ENCODE data around the gene TEX51.

DNA sequence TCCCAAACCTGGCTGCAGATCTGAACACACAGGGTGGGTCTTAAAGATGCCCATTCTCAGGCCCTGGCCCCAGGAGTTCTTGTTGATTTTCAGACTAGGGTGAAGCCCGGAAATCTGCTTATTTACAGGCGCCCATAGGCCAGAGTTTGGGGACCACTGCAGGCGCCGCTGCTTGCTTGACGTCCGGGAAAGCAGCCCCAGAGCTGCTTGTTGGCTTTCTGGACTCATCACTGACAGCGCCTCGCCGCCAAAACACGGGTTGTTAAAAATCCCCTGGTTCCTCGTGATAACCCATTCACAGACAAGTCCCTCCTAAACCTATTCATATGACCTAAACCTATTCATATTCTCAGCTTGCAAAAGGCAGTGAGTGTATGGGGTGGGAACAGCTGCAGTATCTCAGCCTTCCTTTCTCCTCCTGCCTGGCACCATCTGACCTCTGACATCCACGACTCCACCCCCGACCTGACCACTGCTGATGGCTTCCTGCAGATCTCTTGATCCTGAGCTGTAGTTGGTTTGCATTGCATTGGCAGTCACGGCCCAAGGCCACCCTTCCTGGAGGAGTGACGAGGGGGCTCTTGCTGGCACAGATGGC is 198.4 kb downstream of the GLI2 start:
- RRBS = 84% methylated on average over 6 of the region's 15 CpGs

- RRBS = 98% methylated on average over 5 of the region's 21 CpGs
Observed at GRCh38 chr2:121367523-121367969, 82.5 kb upstream of the TFCP2L1 start.

- RRBS = no CpG with 5 or more reads among the region's 1 CpG
Observed at GRCh38 chr2:121500939-121501427, 148.3 kb downstream of the CLASP1 start.

DNA sequence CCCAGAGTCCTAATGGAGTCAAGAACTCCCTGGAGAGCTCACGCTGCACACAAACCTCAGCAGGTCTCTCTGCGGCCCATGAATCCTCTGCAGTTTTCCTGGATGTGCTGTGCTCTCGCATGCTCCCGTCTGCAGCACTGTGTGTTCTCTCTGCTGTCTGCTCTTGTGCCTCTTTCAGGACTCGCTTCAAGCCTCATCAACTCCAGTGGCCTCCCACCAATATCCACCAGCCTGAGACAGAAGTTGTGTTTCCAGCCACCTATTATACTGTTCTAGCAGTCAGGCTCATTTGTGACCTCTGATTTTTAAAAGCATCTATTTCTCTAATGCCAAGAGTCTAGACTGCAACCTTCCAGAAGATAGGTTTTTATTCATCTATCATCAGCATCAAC is 94.2 kb downstream of the CLASP1 start:
- RRBS = no CpG with 5 or more reads among the region's 5 CpGs

DNA sequence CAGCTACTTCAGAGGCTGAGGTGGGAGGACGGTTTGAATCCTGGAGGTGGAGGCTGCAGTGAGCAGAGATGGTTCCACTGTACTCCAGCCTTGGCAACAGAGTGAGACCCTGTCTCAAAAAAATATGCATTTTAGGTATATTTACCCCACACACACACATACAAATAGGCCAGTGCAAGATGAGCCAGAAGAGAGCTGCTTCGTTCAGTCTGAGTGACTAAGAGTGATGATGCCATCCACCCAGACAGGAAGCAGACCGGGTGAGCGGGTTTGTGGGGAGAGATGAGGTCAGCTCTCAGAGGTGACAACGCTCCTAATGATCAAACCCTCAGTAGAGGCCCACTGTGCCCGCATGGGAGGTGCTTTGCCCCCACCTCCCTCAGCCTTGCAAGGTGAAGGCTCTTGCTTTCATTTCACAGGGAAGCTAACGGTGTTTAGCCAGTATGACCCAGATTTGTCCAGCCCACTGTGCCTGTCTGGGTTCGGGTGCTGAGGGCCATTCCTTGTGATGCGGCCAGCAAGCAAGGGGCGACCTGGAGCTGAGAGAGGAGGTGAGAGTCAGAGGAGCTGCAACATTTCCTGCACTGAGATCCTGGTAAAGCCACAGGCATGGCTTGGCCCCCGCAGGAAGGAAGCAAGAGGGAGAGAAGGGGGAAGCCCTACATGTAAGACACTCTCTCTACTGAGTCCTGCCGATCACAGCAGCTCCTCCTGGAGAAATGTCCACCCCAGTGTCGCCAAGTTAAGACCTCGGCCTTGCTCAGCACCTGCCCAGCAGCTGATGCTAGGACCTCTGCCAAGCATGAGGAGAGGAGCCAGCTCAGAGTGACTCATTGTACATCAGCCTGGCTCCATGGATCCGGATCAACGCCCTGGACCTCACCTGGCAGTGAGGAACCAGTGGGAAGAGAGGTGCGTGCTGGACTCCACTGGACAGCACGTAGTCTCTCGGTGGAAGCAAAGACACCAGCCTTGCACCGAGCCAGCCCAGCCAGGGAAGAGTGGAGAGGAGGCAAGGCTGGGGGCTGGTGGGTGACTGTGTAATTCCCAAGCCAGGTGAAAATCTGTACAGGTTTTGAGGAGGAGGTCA is 37.0 kb downstream of the NIFK start:
- RRBS = no CpG with 5 or more reads among the region's 20 CpGs

DNA sequence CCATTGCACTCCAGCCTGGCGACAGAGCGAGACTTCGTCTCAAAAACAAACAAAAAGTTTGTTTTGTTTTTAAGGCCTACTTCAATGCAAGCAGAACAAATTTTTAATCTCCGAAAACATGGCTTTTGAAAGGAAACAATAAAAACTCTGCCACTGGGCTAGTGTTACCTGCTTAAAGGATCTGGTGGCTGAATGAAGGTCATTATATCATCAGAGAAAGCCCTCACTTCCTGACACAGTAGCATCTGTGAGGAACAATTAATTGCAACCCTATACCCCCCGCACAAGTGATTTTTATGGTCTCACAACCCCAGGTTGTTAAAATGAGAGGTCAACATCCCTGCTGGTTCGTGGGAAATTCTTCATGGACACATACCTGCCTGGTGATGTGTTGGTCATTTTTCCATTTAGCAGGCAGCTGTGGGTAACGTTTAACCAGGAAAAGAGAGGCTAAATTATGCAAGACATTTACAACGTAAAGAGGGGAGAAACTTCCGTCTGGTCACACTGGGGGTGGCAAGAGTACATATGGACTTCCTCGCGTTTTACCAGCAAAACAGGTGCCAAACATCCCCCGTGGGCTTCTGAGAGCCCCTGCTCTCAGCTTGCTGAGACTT is 29.3 kb downstream of the NIFK start:
- RRBS = no CpG with 5 or more reads among the region's 12 CpGs

- RRBS = no CpG with 5 or more reads among the region's 6 CpGs
Observed at GRCh38 chr2:121804290-121804741, 48.9 kb downstream of the TSN start.

DNA sequence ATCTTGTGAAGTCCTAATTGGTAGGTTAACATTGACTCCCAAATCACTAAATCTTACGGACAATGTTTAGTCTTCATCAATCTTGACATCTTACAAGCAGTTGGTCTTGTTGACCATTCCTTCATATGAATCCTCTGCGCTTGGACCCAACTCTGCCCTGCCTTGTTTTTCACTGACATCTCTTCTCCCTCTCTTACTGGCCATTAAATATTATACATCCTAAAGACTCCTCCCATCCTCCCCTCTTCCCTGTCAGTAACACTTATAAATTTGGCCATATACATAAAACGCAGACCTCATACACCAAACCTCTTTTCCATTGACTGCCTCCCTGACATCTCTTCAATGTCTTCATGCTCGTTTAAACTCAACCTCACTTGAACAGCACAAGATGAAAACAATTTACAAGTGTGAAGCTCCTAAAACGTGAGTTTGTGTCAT is 738.3 kb downstream of the TSN start:
- RRBS = no CpG with 5 or more reads among the region's 5 CpGs

GRCh38 chr2:122660729-122661280 is 905.4 kb downstream of the TSN start:
- RRBS = no CpG with 5 or more reads among the region's 19 CpGs

GRCh38 chr2:122661281-122661858 is 905.9 kb downstream of the TSN start:
- RRBS = 10% methylated on average over 4 of the region's 16 CpGs

DNA sequence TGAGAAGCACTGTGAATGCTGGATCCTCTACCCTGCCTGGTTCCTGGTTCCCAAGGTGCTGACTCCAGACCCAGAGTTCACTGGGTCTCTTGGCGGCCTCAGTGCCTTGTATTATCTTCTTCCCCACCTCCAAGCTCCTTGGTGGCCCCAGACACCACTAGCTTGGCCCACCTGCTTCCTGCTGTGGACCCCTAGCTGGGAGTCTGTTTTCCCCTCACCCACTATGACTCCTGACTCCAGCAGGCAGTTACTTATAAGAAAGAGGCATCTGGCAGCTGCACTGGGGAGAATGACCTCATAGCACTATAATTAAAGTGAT is 32.5 kb downstream of the GYPC start:
- RRBS = no CpG with 5 or more reads among the region's 1 CpG

DNA sequence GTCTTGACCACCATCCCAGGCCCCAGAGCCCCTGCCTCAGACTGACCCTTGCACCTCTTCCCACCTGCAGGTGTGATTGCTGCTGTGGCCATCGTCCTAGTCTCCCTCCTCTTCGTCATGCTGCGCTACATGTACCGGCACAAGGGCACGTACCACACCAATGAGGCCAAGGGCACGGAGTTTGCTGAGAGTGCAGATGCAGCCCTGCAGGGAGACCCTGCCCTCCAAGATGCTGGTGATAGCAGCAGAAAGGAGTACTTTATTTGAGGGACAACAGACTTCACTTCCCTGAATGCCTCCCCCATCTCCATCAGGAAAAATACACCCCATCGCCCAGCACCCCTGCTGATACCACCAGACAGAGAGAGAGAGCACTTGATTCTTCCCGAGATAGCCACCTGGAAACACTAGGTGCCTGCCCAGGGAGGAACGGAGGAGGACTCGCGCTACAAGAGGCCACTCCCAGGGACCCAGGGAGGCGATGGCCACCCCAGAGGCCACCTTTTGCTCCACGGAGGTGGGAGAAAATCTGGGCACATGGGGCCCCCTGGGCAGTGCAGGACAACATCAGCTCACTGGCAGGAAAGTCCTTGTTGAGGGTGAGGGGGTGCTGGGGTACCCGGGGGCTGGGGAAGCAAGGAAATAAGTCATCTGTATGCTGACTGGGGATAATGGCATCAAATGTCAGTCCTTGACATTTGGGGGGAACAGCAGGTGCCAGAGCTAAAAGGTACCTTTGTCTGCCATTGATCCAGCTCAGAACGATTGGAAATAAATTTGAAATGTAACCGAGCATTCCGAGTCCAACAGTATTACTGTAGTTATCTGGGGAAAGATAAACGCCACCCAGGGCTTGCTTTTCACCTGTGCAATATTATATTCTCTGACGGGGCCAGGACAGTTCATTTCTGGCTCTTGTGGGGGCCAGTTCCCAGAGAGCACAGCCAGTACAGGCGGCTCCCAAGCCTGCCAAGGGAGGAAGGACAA is 40.2 kb downstream of the GYPC start:
- RRBS = no CpG with 5 or more reads among the region's 20 CpGs

DNA sequence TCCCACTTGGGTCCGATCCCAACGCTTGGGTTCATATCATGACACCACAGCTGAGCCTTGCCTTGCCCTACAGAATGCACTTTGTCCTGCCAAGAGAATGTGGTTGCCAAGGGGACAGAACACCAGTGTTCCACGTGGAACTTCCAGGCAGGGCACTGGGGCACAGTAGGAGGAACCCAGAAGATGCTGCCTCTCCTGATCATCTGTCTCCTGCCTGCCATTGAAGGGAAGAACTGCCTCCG is at the start of gene TEX51:
TSS of gene TEX51 (plus strand) at position 155 of the 242 bp plus-strand sequence.
- RRBS = no CpG with 5 or more reads among the region's 4 CpGs

DNA sequence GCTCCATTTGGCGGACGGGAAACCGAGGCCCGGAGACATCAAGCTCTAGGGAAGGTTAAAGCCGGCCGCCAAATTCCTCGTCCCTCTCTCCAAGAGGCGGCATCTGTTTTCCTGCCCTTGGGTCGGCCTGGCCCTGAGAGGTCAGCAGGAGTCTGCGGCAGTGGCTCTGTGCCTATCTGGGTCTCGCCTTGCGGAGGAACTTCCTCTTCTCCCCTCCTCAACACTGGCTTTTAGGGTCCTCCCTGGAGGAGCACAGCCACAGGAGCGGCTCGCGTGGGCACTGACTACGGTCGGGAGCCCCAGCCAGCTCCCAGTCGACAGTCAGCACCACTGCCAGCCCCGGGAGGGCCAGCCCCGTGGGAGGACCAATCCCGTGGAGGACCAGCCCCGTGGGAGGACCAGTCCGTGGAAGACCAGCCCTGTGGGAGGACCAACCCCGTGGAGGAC is 72.6 kb downstream of the TEX51 start:
- RRBS = no CpG with 5 or more reads among the region's 24 CpGs

DNA sequence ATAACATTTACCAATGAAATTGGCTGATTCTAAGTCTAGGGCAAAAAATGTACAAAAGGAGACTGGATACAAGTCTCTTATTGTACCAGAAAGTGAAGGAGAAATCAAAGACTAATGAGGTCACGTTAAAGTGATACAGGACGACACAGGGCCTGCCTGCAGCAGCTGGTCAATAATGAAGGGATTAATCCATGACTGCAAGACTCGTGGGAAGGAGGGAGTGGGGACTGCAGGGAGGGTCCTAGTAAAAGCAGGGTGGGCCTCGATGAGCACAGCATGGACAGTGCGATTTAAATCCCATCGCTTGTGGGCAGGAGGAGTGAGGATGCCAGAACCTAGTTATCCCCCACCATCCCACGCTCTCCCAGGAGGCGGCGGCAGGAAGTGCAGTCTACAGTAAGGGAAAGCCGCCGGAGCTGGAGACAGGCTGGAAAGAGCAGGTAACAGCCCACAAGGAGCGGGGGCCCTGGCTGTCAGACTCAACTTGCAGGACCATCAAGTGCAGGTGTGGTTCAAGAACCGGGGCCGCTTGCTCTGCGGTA is 82.4 kb downstream of the BIN1 start:
- RRBS = 28% methylated on average over 4 of the region's 15 CpGs

DNA sequence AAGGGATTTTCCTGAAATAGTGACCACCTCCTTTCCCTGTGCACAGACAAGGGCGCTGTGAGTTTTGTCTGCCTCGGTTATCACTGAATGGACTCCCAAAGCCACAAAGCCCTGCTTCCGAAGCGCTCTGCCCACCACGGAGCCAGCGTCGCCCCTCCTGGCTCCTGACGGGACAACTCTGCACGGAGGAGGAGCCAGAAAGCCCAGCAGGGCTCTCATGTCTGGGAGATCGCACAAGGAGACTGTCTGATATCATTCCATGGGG is 14.6 kb downstream of the CYP27C1 start:
- RRBS = no CpG with 5 or more reads among the region's 10 CpGs

- RRBS = no CpG with 5 or more reads among the region's 3 CpGs
Observed at GRCh38 chr2:127388904-127389387, 1.2 kb upstream of the MAP3K2 start.

- RRBS = no CpG with 5 or more reads among the region's 4 CpGs
Observed at GRCh38 chr2:127402253-127402855, 14.6 kb upstream of the MAP3K2 start.

GRCh38 chr2:127407686-127407997 is 10.6 kb upstream of the PROC start:
- RRBS = no CpG with 5 or more reads among the region's 5 CpGs

- RRBS = no CpG with 5 or more reads among the region's 3 CpGs
Observed at GRCh38 chr2:127410810-127411234, 7.4 kb upstream of the PROC start.

Data from AG08470 (cell line).